Body of pancreas (tissue), 2 donors: ENCODE measurements around the gene GID4.

- PRO-cap: no peak
- RAMPAGE, long total RNA, 2 experiments: no peak in any of the 2 experiments
Observed at GRCh38 chr17:17774229-17774989, 62.4 kb downstream of the SREBF1 start.

GRCh38 chr17:17781768-17782634 is 54.8 kb downstream of the SREBF1 start:
- PRO-cap: unidirectional peak, plus-strand start at chr17:17782229; bidirectional peak, plus-strand start at chr17:17782347, minus-strand start at chr17:17782279
- RAMPAGE, long total RNA, 2 experiments: no peak in any of the 2 experiments

GRCh38 chr17:17786101-17786607 is 50.6 kb downstream of the SREBF1 start:
- PRO-cap: unidirectional peak, minus-strand start at chr17:17786300
- RAMPAGE, long total RNA, 2 experiments: no peak in any of the 2 experiments

GRCh38 chr17:17815617-17816051 is 21.2 kb downstream of the SREBF1 start:
- PRO-cap: no peak
- RAMPAGE, long total RNA, 2 experiments: no peak in any of the 2 experiments

GRCh38 chr17:17819499-17820089 is 17.2 kb downstream of the SREBF1 start:
- PRO-cap: no peak
- RAMPAGE, long total RNA, 2 experiments: no peak in any of the 2 experiments

GRCh38 chr17:17849545-17850690 is 13.1 kb upstream of the SREBF1 start:
- PRO-cap: no peak
- RAMPAGE, long total RNA, 2 experiments: no peak in any of the 2 experiments

DNA sequence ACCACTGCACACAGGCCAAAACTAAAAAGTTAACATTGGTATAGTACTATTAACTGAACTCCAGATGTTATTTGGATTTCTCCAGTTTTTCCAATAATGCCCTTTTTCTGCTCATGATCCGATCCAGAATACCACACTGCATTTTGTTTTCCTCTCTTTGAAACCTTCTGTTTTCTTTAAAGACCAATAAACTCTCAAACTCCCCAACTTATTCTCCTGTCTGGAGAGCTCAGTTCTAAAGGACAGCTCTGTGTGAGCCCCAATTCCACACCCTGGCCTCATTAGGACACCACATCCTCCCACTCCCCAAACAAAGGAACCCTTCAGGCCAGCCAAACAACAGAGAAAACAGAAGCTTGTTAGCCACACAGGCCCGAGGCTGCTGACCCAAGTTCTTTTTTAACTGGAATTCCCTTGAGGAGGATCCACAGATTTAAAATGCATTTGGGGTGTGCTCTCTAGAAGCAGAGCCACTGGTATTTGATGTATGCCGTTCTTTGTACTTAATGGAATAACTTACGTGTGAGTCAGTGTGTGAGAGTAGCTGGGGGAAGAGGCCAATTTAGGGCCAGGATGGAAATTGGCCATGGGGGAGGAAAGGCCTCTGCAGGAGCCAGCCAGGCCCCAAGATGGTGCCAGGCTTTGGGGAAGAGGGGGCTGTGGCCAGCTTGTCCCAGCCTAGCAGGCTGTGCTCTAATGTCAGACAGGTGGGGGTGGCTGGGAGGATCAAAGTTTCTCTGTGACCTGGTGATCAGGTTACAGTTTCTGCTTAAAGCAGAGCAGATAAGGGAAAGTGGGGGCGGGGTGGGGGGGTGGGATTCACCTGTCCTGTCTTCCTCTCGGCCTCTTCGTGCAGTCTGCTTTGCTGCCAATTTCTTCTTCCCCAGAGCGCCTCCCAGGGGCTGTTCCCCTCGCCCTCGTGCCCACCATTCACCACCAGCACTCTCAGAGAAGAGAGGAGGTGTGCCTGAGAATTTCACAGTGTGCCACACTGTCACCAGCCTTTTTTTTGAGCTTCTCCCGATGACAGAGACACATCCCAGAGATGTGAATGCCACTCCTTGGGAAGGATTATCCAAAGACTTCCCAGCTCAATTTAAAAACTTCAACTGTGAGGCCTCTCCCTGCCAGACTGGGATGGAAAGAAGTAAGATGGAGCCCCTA is 50.9 kb downstream of the TOM1L2 start:
- PRO-cap: no peak
- RAMPAGE, long total RNA, 2 experiments: start-site peak on the minus strand in 1 of 2 experiments, centred at position 290 of the sequence, 5 reads per replicate

- PRO-cap: no peak
- RAMPAGE, long total RNA, 2 experiments: no peak in any of the 2 experiments
Observed at GRCh38 chr17:17958479-17958887, 13.7 kb downstream of the TOM1L2 start.

DNA sequence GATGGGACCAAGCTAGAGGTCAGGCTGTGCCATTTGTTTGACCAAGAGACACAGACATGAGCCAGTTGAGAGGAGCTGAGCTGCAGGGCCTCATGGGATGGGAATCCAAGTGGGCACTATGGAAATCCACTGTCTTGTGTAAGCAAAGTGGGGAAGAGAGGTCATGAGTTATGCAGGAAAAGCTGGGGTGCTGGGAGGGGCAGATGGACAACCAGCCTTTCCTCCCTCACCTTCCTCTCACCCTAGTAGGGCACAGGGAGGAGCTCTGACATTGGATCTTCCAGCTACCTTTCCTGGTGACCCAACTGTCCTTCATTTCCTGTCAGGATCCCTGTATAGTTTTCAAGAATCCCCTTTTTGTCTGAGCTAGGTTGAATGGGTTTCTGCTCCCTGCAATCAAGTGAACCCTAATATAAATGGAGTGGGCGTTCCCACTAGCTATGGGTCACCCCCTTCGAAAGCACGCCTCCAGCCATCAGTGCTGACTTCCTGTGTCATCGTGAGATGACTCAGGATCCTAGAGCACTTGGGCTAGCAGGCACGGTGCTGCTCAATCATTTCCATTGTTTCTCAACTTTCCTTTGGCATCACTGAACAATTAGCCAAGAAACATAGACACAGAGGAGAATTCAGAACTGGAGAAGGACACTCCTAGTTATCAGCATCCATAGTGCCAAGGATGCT is 13.5 kb downstream of the ATPAF2 start:
- PRO-cap: no peak
- RAMPAGE, long total RNA, 2 experiments: no peak in any of the 2 experiments

DNA sequence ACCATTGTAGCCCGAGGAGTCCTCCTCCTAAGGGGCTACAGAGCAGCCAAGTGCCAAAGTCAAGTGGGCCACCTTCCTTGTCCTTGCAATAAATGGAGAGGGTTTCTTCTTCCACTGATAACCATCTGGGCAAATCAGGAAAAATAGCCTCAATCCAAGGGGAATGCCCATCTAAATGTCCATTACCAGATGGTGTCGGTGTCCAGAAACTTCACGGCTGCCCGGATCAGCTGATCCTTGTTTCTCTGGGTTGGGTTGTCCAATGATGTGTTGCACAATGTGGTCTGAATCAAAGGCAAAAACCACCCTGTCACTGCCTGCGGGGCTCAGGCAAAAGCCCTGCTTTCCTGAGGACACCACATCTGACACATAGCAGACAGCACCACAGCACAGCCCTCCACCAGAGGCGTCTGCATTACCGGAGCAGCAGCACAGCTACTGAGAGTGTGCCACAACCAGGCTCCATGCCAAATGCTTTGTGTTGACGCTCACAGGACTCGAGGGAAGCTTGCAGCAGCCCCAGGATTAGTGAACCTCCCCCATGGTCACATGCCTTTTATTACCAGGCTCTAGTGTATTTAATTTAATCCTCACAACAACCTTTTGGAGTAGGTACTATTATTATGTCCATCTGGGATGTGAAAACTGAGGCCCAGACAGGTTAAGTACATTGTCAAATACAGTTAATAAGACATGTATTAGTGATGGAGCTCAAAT is 12.7 kb downstream of the ATPAF2 start:
- PRO-cap: no peak
- RAMPAGE, long total RNA, 2 experiments: no peak in any of the 2 experiments

DNA sequence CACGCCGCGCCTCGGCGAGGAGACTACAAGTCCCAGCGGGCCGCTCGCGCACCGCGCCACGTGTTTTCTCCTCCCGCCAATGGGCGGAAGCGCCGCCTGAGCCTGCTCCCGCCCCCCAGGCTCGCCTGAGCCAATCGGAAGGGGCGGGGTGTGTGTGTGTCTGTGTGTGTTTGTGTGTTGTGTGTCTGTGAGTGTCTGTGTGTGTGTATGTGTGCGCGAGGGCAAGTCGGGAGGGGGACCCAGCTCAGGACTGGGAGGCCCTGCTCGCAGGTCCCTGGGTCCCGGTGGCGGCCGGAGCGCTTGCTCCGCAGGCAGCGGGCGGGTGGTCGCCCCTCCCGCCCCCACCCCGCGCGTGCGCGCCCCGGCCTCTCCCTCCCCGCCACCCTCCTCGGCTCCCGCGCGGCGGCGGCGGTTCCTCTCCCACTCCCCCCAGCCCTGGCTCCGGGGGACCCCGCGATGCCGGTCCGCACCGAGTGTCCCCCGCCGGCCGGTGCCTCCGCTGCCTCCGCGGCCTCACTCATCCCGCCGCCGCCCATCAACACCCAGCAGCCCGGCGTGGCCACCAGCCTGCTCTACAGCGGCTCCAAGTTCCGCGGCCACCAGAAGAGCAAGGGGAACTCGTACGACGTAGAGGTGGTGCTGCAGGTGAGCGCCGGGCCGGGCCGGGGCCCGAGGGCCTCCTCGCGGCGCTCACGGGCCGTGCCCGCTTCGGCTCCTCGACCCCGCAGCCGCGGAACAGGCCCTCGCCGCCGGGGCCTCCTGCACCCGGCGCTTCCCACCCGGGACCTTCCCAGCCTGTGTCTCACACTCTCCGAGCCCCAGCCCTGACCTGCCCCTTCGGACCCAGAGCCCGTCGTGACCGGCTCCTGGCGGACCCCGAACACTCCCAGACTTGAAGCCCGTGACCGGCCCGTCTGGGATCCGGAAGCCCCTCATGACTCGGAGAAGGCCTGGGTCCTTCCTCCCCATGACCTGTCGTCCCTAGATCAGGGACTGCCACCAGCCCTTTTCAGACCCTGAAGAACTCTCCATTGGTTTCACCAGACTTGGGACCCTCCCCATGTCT is at the start of gene GID4:
TSS of gene GID4 (plus strand) at position 151 of the 1,066 bp plus-strand sequence.
- PRO-cap: bidirectional peak, plus-strand start at position 224 of the sequence, minus-strand start outside the sequence; bidirectional peak, plus-strand start at position 602 of the sequence, minus-strand start at position 574 of the sequence
- RAMPAGE, long total RNA, 2 experiments: start-site peak on the plus strand in 1 of 2 experiments, centred at position 413 of the sequence, 5 reads per replicate

GRCh38 chr17:18117451-18117912 is 8.9 kb downstream of the MYO15A start:
- PRO-cap: no peak
- RAMPAGE, long total RNA, 2 experiments: no peak in any of the 2 experiments

- PRO-cap: no peak
- RAMPAGE, long total RNA, 2 experiments: no peak in any of the 2 experiments
Observed at GRCh38 chr17:18208067-18209039, 17.1 kb upstream of the LLGL1 start.

DNA sequence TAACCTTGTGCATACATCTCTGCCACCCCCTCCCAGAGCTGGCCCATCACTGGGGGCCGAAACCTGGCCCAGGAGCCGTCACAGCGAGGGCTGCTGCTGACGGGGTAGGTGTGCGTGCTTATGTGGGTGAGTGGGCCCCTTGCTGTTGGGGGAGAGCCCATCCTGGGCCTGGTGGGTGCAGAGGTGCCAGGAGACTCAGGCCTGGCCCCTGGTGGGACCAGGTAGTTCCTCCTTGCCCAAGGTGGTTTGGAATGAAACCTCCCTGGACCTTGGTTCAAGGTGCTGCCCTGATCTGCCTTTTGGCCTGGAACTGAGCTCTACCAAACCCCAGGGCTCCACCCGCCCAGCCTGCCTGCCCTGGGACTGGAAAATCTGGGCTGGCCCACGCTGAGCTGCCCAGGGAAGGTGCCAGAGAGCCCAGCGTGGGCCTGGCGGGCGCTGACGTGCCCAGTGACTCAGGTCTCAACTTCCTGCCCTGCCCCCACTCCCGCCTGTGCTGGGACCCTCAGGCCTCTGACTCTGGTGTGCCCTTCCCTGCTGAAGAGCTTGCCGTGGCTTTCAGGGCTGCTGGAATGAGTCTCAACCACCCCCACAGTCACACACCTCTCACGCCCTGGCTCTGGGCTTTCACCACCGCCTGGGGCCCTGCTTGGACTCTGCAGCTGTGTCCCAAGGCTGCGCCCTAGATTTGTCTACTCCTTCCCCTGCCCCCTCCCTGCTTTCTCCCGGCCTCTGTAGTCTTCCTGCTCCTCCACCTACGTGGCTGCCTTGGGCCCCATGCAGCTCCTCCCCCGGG is 10.2 kb downstream of the LLGL1 start:
- PRO-cap: no peak
- RAMPAGE, long total RNA, 2 experiments: no peak in any of the 2 experiments

- PRO-cap: no peak
- RAMPAGE, long total RNA, 2 experiments: no peak in any of the 2 experiments
Observed at GRCh38 chr17:18316951-18317369, 1.9 kb downstream of the SMCR8 start.

DNA sequence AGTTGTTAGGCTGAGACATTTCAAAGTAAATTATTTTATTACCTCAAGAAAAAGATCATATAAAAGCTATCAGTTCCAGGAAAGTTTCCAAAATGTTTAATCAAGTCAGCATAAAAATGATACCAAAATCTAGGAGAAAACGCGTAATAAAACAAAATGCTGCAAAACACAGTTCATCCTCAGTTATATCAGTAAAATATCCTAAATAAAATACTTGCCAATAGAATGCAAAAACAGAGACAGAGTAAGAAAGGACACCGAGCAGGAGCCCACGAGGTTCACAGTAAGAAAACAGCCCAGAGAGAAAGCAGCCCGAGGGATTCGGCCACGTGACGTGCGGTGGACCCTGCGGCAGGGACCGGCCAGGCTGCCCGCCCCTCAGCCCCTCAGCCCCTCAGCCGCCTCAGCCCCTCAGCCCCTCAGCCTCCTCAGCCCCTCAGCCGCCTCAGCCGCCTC is 9.7 kb downstream of the TBC1D28 start:
- PRO-cap: no peak
- RAMPAGE, long total RNA, 2 experiments: no peak in any of the 2 experiments

DNA sequence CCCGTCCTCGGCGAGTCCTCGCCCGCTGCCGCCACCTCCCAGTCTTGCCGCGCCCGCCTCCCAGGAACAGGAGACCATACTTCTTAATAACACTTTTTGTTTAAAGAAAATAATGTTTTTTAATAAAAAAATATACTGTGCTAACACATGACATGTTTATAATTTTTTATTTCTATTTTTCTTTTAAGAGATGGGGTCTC is 9.1 kb downstream of the FOXO3B start:
- PRO-cap: no peak
- RAMPAGE, long total RNA, 2 experiments: no peak in any of the 2 experiments

- PRO-cap: no peak
- RAMPAGE, long total RNA, 2 experiments: no peak in any of the 2 experiments
Observed at GRCh38 chr17:18926626-18927057, 25.3 kb upstream of the SLC5A10 start.

GRCh38 chr17:18955652-18955851 is 3.6 kb downstream of the SLC5A10 start:
- PRO-cap: no peak
- RAMPAGE, long total RNA, 2 experiments: no peak in any of the 2 experiments

GRCh38 chr17:18963100-18963660 is 11.2 kb downstream of the SLC5A10 start:
- PRO-cap: no peak
- RAMPAGE, long total RNA, 2 experiments: no peak in any of the 2 experiments